Frontal cortex (tissue), 2 donors: Measurements from ENCODE around the genes IL34, AP1G1 and HPR.

DNA sequence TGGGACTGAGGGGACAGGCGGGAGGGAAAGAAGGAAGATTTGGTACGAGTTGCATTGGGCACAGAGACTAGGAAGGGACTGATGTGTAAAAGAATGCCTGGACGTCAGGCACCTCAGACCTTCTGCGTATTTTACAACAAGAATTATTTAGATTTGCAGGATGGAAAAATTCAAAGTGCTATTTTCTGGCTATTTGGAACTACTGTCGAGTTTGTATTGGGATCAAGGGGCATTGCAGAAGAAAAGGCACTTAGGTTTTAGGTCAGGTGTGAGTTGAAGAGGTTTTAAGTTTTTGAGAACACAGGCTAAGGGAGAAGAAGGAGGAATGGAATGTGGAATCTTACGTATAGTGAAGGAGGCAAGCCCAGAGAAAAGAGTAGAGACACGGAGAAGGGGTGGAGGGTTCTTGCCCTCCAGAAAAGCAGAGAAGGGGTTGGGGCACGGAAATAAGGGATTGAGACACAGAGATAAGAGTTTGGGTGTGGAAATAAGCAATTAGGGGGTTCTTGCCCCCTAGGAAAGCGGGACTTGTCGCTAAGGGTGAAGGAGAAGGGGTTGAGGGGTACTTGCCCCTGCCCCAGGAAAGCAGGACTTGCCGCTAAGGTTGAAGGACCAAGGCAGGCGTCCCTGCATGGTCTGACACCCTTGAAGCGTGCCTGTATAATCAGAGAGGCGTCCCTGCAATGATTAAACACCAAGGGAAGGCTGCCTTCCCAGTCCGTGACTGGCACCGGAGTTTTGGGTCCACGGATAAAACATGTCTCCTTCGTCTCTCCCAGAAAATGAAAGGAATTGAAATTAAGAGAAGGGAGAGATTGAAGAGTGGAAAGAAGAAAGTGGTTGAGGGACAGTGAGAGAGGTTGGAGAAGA, 25.5 kb upstream of the IL34 start:
- RAMPAGE, long total RNA = no peak

GRCh38 chr16:70646107-70647002, at the start of gene IL34:
IL34 (plus strand) TSS chr16:70646559.
- RAMPAGE, long total RNA = no peak

DNA sequence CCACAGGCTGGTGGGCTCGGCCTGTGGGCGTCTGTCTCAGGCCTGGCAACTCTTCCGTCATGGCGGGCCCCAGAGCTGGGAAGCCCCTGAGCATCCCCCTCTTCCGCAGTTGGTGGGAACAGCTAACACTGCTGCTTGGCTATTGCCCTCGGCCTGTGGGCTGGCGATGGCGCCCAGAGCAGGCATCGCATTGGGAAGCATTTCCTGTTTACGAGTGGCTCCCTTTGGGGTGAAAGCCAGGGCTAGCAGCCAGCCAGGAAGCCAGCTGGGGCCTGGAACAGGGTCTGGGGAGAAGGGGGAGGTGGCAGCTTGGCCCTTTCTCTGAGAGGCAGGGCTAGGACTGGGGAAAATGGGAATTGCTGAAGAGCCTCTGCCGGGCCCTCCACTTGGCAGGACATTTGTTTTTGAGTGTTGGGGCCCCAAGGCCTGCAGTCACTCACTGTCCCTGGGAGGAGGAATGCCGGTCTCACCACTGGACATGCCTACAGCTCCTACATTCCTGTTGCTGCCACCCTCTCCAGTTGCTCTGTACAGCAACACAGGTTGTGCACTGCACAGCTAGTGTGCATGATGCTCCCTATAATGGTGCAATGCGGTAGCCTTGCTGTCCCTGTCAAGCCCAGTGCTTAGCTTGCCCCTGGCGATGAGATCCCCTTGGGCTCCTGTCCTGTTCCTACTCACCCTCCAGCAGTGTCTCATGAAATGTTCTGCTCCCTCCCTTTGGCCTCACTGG, 2.5 kb upstream of the MTSS2 start:
- RAMPAGE, long total RNA = no peak

DNA sequence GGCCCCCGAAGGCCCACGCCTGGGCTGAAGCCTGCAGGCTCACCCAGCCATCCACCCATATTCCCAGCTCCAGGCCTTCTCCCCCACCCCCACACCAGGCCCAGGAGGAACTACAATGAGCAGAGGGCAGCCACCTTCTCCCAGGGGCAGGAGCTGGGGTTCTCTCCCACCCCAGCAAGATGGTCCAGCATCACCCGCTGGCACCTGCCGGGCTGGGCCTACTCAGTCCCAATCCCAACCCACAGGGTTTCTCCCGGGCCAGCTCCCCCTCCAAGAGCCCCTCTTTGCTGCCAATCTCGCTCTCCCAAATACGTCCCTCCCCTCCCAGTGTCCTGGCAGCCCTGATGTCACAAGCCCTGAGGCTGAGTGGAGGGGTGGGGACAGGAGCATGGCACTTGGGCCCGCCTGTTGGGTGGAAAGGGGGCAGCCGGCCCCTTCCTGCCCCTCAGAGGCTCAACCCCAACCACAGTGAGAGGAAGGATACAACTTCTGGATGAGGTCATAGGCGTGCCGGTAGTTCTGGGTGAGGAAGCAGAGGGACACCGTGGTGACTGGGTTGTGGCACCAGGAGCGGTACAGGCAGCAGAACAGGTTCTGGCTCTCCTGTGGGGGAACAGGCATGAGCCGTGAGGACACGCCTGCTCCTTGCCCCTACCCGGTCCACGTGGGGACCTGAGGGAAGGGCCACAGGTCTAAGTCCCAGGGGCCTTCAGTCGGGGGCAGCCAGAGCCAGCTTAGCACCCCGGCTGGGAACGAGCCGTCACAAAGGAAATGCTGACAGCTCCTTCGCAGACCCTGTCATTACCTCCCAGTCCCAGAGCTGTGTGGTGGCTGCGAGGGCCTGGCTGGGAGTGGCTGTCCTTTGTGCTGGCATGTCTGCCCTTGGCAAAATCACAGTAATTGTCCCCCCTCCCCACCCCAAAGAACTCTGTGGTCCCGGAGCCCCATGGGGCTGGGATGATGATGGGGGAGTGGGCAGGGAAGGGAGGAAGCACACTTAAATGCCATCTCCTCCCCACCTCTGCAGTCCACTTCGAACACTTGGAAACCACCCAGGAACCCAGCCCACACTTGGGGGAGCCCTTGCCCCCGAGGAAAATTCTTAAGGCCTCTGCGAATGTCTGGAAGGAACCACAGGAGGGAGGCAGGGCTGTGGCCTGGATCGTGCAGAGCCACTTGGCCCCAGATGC, 11.2 kb upstream of the MTSS2 start:
- RAMPAGE, long total RNA = no peak

DNA sequence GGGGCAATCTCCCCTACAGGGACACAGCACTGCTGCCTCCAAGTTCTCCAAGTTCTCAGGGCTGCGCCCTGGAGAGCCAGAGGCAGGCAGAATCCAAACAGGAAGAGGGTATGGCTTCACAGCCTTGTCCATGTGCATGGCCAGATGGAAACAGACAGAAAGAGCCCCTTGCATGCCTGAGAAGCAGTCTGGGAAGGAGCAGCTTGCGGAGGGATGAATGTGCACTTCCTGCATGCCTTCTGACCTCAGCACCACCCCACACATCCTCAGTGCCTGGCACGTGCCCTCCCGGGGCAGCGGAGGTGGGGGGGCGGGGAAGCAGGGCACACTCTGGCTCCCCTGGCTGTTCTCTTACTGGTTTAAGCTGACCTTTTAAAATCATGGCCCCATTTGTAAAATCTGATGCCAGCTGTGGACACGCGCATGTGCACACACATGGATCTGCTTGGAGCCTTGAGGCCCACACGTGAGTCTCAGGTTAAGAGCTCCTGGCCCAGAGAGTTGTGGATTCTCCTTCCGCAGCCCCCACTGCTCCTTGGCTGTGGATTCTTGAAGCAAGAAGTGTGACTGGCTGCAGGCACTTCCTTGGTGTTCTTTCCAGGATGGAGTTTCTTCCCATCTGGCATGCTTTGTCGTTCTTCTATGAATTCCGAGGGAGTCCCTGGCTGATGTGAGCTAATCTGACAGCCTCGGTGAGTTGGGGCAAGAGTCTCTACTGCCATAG, 55.4 kb upstream of the MTSS2 start:
- RAMPAGE, long total RNA = no peak

GRCh38 chr16:70785578-70786017, 15.4 kb downstream of the VAC14 start:
- RAMPAGE, long total RNA = no peak

GRCh38 chr16:71385232-71385671, 26.7 kb downstream of the CALB2 start:
- RAMPAGE, long total RNA = no peak

- RAMPAGE, long total RNA = no peak
These were observed 15.6 kb downstream of the TLE7 start for GRCh38 chr16:71425767-71427142.

DNA sequence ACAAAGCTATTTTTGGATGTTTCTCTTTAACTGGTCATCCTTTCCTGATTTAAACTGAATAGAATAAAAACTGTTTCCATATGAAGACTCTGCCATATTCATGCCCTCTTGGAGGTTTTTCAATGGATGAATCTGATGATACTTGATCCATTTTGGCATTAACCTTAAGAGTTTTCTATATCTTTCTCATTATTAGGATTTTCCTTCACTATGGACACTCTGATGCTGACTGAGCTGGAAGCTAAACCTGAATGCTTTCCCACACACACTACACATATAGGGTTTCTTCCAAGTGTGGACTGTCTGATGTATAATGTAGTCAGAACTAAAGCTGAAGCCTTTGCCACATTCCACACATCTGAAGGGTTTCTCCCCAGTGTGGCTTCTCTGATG, 6.0 kb upstream of the TLE7 start:
- RAMPAGE, long total RNA = no peak

GRCh38 chr16:71558235-71558682, 18.6 kb downstream of the TAT start:
- RAMPAGE, long total RNA = no peak

DNA sequence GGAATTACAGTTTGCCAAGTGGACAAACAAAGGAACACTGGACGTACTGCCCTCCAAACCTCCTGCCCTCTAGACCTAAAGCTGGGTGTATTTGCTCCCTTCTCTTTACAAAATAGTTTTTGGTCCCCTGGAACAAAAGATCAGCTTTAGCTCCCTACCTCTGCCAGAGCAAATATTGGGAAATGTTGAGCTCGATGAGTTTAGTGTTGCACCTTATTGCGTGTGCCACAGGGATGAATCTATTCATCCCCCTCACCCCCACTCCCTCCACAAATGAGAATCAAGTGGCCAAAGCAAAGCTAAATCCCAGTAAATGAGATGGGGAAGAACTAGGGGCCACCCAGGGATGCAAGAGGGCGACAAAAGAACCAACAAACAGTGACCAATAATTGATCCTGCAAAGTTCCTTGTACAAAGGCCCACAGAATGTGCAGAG, 17.2 kb upstream of the TAT start:
- RAMPAGE, long total RNA = no peak

GRCh38 chr16:71666916-71667572, 41.1 kb downstream of the MARVELD3 start:
- RAMPAGE, long total RNA = no peak

DNA sequence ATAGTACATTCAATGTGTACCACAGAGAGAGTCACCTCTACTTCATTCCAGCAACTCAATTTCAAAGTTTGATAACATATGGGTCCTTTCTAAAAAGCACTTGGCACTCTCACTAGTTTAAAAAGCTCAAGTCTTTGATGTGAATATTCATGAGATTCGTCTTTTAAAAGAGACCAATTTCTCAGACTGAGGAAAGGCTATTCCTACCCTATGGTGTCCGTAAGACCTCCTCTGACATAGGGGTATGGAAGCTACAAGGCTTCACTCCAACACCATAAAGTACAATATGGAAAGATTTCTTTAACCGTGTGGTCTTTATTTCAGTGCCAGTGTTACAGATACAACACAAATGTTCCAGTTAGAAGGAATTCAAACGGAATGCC, 7.1 kb upstream of the PHLPP2 start:
- RAMPAGE, long total RNA = no peak

DNA sequence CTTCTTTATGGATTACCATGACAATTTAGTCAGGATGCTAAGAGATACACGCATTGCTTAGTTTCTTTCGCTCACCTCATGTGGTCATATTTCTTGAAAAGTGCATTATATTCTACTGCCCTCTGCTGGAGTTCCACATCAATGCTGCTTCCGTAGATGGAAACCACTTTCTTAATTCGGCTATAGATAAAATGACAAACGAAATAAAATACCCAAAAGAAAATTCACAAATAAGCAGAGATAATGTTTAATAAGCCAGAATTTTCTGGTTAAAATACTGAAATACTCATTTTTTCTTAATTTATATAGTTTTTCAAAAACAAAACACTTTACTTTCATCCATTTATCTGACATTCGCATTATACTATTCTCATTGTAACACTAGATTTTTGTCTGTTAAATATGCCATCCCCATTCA, 22.0 kb upstream of the PHLPP2 start:
- RAMPAGE, long total RNA = no peak

GRCh38 chr16:71808580-71809231, at the start of gene AP1G1:
AP1G1 (minus strand) TSS chr16:71808834.
- RAMPAGE, long total RNA = no peak

- RAMPAGE, long total RNA = no peak
These were observed 7.7 kb downstream of the ATXN1L start for GRCh38 chr16:71853277-71854021.

DNA sequence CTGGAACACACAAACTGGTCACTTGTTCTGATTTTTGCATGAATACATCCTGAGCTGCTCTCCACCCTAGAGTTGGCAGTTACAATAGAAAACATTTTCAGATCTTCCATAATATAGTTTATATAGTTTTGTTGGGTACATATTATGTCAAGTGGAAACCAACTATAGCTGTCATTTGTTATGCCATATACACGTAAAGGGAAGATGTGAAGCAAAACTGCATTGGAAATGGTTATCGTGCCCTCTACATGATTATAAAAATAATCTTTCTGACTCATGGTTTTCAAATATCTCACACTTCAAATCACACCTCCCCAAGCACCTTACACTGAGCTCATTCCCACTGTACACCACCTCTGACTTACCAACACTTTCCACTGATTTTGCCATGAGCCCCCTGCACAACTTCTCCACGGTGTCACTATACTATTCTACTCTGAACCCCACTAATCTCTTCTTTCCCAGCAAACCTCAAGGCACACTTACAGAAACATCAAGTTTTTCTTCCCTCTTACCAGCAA, 18.9 kb downstream of the ZNF821 start:
- RAMPAGE, long total RNA = no peak

GRCh38 chr16:71894003-71894863, 1.1 kb upstream of the IST1 start:
- RAMPAGE, long total RNA = no peak

GRCh38 chr16:71999534-72000105, 582 bp downstream of the PKD1L3 start:
- RAMPAGE, long total RNA = no peak

GRCh38 chr16:72063212-72063615, at the start of gene HPR:
HPR (plus strand) TSS chr16:72063226.
- RAMPAGE, long total RNA = no peak